Daoy (cell line): Measurements from ENCODE around the genes PLK5 and ABHD17A.

GRCh38 chr19:1377777-1378382 lies 5.8 kb upstream of the NDUFS7 start:
- RAMPAGE, long total RNA: no peak

GRCh38 chr19:1387653-1388347 lies 4.1 kb downstream of the NDUFS7 start:
- RAMPAGE, long total RNA: no peak

GRCh38 chr19:1402694-1403191 lies 1.4 kb upstream of the GAMT start:
- RAMPAGE, long total RNA: no peak

GRCh38 chr19:1412466-1412718 lies 5.0 kb downstream of the DAZAP1 start:
- RAMPAGE, long total RNA: no peak

GRCh38 chr19:1433898-1434543 lies 4.2 kb upstream of the RPS15 start:
- RAMPAGE, long total RNA: no peak

- RAMPAGE, long total RNA: no peak
Observed at GRCh38 chr19:1489459-1489996, 622 bp downstream of the PCSK4 start.

DNA sequence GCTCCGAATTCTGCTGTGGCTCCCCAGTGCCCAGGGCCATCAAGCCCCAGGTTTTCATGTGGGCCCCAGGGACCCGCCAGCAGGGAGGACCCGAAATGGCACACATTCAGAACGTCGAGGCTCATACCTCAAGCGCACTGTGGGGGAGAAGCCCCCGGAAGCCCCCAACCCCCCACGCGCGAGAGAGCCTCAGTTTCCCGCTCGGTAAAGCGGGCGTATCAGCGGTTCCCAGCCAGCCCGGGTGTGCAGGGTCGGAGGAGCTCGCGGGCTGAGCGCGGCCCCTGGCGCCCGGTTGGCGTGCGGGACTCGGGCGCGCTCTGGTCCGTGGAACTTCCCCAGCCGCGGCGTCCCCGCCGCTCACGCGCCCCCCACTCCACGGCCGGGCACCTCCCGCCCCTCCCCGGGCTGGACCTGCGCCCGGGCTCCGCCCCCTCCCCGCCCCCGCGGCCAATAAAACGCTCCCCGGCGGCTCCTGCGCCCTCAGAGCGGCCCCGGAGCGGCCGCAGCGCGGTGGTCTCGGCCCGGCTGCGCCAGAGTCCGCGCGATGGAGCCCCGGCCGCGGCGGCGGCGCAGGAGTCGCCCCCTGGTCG lies at the start of gene PLK5:
PLK5 (plus strand) TSS at position 483 of the 590 bp plus-strand sequence.
- RAMPAGE, long total RNA: no peak

DNA sequence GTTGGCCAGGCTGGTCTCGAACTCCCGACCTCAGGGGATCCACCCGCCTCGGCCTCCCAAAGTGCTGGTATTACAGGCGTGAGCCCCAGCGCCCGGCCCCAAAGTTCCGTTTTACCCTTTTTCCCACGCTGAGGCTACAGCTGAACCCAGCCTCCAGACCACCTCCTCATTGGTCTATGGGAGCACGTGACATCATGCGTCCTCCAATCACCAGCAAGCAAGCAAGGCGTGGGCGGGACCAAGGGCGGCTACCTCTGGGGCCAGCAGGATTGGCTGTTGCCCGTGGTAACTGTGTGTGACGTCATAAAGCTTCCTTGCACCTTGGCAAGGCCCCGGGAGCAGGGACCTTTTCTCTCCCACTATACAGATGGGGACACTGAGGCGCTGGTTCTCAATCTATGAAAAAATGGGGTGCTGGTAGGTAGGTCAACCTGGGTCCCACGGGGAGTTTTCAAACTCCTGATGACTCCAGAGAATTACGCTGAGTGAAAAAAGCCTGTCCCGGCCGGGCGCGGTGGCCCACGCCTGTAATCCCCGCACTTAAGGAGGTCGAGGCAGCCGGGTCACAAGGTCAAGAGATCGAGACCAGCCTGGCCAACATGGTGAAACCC lies 18.8 kb downstream of the PLK5 start:
- RAMPAGE, long total RNA: no peak

DNA sequence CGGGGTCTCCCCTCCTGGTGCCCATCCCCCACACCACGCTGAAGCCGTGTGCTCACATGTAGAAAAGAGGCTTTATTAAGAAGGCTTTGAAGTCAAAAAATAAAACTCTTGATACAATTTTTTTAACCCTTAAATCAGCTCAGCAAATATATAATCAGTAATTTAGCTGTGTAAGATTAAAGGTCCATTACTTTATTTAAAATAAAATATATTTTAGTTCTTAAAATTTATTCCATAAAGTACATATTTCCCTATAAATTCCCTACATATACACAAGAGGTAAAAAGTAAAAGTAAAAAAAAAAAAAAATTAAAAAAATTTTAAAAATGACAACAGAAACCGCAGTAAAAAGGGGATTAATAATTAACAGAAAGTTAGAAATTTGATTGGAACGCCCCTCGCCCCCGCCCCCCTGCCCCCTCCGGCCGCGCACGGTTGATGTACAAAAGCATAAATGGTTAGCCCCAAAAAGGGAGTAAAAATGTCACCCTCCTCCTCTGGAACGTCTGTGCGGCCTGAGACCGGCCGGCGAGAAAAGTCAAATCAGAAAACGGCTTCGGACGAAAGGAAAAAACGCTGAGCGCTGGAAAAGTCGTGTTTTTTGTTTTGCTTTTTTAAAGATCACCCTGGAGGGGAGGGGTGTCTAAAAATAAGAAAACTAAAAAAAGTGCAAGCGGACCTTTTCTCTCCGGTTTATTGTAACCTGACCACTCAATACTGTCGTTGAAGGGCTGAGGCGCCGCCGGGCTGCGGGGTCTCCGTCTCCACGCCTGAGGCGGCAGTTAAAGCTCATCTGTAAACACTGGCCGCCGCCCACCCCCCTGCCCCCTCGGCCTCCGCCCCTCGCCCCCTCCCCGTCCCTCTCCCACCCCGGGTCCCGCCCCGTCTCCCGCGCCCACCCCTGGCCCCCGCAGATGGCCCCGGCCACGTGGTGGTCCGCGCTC lies 13.2 kb downstream of the MEX3D start:
- RAMPAGE, long total RNA: no peak

GRCh38 chr19:1648705-1649777 lies 3.4 kb downstream of the TCF3 start:
- RAMPAGE, long total RNA: no peak

- RAMPAGE, long total RNA: no peak
Observed at GRCh38 chr19:1816152-1816810, 4.2 kb upstream of the ATP8B3 start.

- RAMPAGE, long total RNA: no peak
Observed at GRCh38 chr19:1851675-1852923, 3.8 kb upstream of the REXO1 start.

- RAMPAGE, long total RNA: no peak
Observed at GRCh38 chr19:1854490-1854951, 6.2 kb upstream of the REXO1 start.

DNA sequence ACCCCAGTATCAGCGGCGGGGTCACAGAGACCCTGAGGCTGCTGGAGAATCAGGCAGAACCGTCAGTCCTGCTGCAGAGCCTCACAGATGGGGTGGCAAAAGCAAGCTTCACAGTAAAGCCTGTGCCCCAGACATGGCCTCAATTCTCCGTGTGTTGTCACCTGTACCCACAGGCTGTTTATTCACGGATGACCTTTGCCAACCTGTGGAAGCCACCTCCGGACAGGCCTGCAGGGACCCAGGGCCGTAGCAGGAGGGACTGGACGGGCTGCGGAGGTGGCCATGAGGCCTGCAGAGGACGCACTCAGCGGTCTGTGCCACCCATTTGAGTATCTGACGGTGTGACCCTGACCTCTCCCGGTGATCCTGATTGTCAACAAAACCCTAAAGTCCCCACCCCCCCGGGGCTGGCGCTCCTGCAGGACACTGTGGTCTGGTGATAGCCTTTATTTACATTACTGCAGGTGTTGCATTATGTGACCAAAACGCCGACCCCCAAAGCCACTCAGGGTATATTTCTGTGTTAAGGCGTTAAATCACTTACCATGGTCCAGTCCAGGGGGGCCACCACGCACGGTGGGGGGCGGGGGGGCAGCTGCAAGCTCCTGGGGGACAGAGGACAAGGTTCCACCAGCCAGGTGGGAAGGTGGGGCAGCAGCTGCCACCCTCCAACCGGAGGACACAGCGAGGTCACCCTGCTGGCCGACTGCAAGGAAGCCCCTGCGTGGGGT lies 7.9 kb upstream of the KLF16 start:
- RAMPAGE, long total RNA: no peak

- RAMPAGE, long total RNA: no peak
Observed at GRCh38 chr19:1878069-1878833, 7.0 kb downstream of the ABHD17A start.

GRCh38 chr19:1885399-1885892 lies at the start of gene ABHD17A:
Gene ABHD17A (minus strand): TSS chr19:1885496.
- RAMPAGE, long total RNA: no peak

GRCh38 chr19:1907734-1908513 lies 2.7 kb downstream of the ADAT3 start:
- RAMPAGE, long total RNA: no peak

DNA sequence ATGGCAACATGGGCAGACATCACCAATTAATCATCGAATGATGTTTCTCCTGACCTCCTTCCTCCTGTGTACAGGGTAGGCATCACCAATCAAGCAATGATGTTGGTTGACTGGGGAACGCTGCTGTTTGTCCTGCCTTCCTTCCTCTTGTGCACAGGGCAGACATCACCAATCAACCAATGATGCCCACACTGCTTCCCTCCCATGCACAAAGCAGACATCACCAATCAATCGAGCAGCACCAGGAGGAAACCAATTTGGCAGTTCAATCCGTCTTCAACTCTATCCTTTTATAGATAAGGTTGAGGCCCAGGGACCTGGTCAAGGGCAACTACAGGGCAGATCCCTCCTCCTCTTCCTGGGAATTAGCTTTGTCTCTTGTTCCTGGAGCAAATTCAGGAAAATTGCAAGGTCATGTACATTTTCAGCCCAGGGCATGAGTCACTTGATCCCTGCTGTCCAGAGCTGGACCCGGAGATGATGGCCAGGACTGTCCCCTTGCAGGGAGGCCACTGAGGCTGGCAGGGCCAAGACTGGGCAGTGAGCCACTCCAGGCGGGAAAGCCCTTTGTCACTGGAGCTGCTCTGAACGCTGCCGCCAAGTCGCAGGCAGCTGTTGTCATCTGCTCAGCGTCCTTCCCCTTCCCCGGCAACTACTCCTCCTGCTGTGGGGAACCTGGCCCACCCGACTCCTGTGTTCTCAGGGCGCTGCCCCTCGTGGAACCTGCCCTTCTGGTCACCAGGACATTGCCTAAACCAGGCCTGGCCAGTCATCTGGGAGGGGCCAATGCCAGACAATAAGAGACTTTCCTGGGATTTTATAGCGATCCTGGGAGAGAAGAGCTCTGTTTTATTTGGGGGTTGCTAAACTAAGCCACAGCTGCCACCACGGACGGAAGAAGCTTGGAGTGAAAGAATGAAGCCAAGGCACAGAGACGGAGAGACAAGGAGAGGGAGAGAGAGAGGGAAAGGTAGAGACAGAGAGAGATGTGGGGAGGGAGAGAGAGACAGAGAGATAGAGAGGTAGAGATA lies 5.1 kb upstream of the CSNK1G2 start:
- RAMPAGE, long total RNA: no peak

DNA sequence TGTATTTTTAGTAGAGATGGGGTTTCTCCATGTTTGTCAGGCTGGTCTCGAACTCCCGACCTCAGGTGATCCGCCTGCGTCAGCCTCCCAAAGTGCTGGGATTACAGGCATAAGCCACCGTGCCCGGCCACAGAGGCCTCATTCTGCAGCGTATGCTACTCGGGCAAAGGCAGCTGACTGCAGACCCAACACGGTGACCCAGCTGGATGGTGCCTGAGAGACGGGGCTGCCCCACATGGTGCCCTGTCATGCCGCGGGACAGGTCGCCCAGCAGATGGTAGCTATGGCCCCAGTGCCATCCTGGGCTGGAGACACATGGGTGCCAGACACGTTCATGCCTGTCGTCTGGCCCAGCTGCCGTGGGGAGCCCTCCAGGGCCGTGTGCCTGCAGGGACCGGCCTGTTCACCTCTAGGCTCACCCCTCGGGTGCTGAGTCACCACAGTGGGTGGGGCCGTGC lies 36.0 kb downstream of the CSNK1G2 start:
- RAMPAGE, long total RNA: no peak

GRCh38 chr19:1997894-1998446 lies 17.5 kb downstream of the BTBD2 start:
- RAMPAGE, long total RNA: no peak